ENCODE measurements around the genes SCMH1 and SVBP.

DNA sequence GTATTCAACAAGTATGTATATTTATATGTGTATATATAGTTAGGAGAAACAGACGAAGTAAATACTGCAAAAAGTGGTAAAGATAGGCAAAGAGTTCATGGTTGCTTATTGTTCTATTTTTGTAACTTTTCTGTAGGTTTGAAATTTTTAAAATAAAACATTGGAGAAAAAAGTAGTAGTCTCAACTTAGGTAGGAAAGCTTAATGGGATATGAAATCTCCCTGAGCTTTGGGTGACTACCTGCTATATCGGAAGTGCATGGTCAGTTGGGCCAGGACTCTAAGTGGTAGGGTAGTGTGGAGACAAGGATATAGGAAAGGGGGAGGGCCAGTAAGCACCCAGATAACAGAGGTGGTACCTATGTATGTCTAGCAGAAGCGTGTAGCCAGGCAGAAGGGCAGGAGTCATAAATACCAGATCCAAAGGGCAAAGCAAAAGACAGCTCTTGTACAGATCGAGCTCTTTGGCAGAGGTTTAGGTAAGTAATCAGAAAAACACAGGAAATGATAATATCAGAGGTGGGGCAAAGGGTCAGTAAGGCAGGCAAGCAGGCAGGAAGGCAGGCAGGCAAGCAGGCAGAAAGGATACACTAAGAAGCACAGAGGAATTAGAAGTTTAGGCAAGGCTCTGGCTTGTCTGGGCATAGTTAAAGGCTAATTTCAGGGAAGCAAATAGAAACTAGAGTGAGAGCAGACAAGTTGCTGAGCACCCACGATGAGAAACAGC is 22.5 kb upstream of the SLFNL1 start:
- PRO-cap, 4 experiments = no peak in any of the 4 experiments
- RAMPAGE, long total RNA, 4 experiments = no peak in any of the 4 experiments

GRCh38 chr1:41168527-41169319 is 73.4 kb downstream of the SCMH1 start:
- PRO-cap, 4 experiments = no peak in any of the 4 experiments
- RAMPAGE, long total RNA, 4 experiments = no peak in any of the 4 experiments

GRCh38 chr1:41213547-41213966 is 28.5 kb downstream of the SCMH1 start:
- PRO-cap, 4 experiments = no peak in any of the 4 experiments
- RAMPAGE, long total RNA, 4 experiments = no peak in any of the 4 experiments

- PRO-cap, 4 experiments = peak in 4 of 4 experiments; most common plus-strand start chr1:41242168 (in 4); most common minus-strand start chr1:41242108 (in 4)
- RAMPAGE, long total RNA, 4 experiments = start-site peak on the minus strand in 1 of 4 experiments, at chr1:41242112-41242124 at its widest, 56 reads per replicate
These were observed at the start of gene SCMH1 for GRCh38 chr1:41241958-41242909. TSS of gene SCMH1 (minus strand) at chr1:41242306.

DNA sequence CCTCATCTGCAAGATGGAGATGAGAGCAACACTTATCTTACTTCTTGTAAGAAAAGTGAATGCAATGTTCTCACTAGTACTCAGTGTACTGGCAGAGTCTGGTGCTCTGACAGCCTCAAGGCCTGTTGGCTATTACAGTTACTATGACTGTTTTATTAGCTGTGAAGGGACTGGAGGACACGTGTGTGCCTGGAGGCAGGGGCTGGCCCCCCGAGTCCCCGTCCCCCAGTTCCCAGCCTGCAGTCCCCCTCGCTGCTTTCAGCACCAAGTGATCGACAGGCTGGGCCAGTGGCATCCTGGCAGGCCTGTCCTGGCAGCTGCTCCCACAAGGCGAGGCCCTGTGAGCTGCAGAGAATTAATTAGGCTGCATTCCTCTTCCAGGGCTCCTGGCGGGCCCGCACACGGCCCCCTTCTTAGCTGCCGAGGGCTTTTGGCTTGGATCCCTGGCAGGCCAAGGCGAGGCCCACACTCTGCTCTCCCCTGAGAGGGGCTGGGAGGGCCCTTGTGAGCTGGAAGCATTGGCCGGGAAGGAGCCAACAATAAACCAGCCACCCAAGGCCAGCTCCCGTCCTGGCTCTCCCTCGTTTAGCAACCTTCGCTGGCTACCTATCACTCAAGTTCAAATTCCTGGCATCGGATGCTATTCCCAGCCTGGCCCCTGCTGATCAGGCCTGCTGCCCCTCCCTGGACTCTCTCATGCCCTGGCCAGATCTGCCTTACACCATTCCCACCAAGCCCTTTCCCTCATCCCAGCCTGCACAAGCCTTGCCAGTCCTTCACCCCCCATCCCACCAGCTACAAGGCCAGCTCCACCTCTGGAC is 9.8 kb downstream of the EDN2 start:
- PRO-cap, 4 experiments = no peak in any of the 4 experiments
- RAMPAGE, long total RNA, 4 experiments = no peak in any of the 4 experiments

- PRO-cap, 4 experiments = no peak in any of the 4 experiments
- RAMPAGE, long total RNA, 4 experiments = no peak in any of the 4 experiments
These were observed 7.8 kb downstream of the EDN2 start for GRCh38 chr1:41476651-41477122.

DNA sequence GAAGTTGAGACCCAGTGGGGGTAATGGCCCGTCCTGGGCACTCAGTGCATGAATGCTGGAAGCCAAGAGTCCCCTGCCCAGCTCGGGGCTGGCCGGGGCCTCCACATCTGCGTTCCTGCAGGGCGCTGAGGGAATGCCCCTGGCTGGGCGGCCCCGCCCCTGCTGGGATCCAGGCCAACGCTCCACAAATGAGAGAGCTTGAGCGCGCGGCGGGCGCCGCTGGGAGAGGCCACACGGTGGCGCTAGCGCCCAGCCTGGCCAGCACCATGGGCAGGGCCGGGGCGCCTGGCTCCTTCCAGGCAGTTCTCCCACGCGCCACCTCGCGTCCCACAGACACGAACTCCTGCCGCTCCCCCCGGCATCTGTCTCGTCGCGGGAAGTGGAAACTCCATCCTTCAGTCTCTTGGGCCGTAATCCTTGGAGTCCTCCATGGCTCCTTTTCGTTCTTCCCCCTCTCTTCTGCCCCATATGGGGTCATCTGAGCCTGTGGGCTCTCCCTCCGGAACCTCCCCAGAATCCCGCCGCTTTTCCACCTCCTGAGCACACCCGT is 31.6 kb upstream of the EDN2 start:
- PRO-cap, 4 experiments = peak in 1 of 4 experiments; most common plus-strand start position 302 of the sequence (in 1)
- RAMPAGE, long total RNA, 4 experiments = no peak in any of the 4 experiments

GRCh38 chr1:41672094-41673052 is 187.9 kb upstream of the EDN2 start:
- PRO-cap, 4 experiments = no peak in any of the 4 experiments
- RAMPAGE, long total RNA, 4 experiments = no peak in any of the 4 experiments

- PRO-cap, 4 experiments = peak in 2 of 4 experiments; most common minus-strand start chr1:41804275 (in 2)
- RAMPAGE, long total RNA, 4 experiments = no peak in any of the 4 experiments
These were observed 114.6 kb downstream of the HIVEP3 start for GRCh38 chr1:41804046-41804629.

DNA sequence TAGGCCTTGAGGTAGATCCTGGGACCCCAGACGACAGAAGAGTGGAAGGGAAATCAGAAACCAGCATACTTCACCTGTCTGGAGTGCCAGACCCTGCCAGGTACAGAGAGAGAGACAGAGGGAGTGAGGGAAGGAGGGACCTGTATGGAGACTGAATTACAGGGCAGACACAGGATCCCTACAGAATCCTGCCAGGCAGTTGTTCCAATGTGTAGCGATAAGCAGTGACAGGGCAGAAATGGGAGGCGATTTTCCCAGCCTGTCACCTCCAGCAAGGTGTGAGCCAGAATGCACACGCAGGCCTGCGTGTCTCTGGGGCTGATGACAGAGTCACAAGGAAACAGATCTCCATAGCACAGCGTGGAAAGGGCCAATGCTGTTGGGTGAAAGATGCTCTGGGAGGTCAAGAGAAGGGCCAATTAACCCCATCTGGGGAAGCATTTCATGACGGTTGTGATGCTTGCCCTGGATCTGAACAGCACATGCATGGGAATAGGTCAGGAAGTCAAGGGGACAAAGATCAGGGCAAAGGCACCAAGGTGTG is 111.3 kb downstream of the HIVEP3 start:
- PRO-cap, 4 experiments = no peak in any of the 4 experiments
- RAMPAGE, long total RNA, 4 experiments = no peak in any of the 4 experiments

- PRO-cap, 4 experiments = peak in 1 of 4 experiments; most common plus-strand start chr1:41914781 (in 1); most common minus-strand start chr1:41914677 (in 1)
- RAMPAGE, long total RNA, 4 experiments = no peak in any of the 4 experiments
These were observed 4.0 kb downstream of the HIVEP3 start for GRCh38 chr1:41914465-41915307.

GRCh38 chr1:42692375-42692799 is 10.2 kb downstream of the YBX1 start:
- PRO-cap, 4 experiments = no peak in any of the 4 experiments
- RAMPAGE, long total RNA, 4 experiments = no peak in any of the 4 experiments

DNA sequence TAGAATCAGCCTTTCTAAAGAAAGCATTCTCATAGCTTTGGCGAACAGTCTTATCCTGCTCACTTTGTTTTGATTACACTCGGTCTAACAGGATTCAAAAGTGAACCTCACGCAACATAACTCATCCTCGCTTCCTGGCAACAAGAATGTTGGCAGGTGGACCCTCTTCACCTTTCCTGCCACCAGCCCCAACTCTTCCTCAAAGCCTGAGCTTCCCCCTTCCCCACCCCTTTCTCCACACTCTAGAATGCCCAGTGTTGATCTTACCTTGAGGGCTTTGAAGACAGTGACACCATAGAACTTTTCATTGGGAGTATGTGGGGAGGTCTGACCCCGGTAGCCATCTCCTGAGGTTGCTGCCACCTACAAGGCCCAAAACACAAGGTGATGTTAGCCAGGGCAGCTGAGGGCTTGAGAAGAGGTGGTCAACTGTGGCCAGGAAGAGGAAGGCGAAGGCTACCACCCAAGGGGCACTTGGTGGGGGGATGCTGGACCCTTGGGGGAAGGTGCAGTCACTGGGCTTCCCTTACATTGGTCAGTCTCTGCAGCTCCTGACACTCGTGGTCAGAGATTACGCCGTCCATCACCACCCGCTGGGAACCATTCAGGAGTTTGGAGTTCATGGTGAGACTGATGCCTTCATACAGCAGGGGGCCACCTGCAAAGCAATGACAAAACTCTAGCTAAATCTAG is 12.1 kb upstream of the CLDN19 start:
- PRO-cap, 4 experiments = no peak in any of the 4 experiments
- RAMPAGE, long total RNA, 4 experiments = no peak in any of the 4 experiments

DNA sequence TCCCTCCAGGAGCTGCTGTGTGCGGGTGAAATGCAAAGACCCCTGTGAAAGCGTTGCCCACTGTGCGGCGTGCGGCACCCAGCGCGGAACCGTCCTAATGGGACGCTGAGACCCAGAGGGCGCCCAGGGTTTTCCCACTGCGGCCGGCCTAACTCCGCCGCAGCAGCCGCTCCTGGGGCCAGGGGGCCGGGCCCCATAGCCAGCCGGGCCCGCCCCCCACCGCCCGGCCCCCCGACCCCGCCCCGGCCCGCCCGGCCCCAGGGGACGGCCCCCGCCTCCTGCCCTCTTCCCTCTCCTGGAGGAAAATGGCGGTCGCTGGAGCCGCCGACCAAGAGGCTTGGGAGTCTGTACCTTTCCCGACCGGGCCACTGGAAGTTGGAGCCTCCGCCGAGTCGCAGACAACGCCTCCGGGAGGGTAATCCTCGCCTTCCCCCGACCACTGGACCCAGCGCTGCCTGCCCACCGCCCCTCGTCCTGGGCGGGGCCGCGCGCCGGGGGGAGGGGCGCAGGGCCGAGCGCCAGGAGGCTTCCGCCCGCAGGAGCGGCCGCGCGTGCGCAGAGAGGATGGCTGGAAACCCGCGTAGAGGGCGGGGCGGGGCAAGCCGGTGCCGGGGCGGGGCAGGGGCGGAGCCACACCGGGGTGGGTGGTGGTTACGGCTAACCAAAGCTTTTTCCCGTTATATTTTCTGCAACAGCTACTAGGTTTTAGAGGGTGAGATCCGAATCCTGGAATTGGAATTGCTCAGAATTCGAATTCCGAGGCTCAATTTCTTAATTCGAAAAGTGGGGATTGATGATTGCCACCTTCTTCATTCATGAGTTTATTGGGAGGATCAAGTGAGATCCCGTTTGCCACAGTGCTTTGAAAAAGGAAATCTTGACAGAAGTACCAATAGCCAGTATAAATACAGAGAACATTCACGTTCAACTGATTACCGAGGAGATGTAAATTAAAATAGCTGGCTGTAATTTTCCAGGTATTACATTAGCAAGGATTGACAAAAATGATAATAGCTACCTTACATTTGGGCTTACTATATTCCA is at the start of gene SVBP:
Gene SVBP, minus strand, starts transcription at position 559 of the 1,044 bp plus-strand sequence.
- PRO-cap, 4 experiments = peak in 4 of 4 experiments; most common plus-strand start position 284 of the sequence (in 2); most common minus-strand start position 370 of the sequence (in 4)
- RAMPAGE, long total RNA, 4 experiments = start-site peak on the plus strand in 2 of 4 experiments, centred at positions 269 to 916 of the sequence, 5 to 54 reads per replicate; start-site peak on the minus strand in 4 of 4 experiments, centred at positions 160 to 488 of the sequence, 24 to 667 reads per replicate

DNA sequence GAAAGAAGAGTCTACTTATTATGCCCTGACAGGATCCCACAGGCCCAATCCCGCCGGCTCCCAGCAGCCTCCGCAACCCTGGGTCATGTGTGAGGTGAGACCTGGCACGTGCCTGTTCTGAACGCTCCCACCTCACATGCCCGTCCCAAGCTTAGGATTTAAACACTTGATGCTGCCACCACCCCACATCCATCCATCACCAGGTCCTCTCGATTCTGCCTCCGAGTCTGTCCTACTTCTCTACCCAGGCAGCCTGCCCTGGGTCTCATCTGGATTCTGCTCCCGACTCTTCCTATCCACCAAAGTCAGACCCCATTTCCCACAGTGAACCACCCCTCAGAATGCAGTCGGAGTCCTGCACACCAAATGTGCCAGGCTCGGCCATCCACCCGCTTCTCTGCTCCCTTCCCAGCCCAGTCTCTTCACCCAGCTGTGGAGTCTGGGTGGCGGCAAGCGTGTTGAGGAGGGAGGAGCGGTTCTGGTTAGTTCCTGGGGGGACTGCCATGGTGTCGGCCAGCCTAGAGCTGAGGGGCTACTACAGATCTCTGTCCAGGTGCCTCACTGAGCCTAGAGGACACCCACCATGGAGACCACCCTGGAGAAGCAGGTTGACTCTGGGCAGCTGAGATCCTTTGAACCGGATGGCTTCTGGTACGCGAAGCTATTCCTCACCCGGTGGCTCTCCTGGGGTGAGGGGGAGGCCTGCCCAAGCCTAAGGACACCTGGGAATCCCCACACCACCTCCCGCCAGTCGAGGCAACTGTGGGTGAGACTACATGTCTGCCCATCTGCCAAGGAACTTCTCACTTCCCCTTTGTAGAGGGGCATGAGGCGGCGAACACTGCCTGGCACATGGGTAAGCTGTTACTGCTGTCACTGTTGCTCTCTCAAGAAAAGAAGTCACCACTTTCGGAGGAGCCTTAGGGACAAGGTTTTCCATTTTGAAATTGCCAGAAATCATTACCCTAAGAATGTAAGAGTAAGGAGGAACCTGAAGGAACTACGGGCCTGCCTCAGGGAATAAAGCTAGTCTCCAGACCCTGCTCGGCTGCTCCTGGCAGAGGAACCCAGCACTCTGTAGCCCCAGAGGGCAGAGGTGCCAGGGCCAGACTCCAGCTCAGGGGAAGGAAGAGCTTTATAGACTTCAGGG is 23.7 kb downstream of the SLC2A1 start:
- PRO-cap, 4 experiments = no peak in any of the 4 experiments
- RAMPAGE, long total RNA, 4 experiments = no peak in any of the 4 experiments

DNA sequence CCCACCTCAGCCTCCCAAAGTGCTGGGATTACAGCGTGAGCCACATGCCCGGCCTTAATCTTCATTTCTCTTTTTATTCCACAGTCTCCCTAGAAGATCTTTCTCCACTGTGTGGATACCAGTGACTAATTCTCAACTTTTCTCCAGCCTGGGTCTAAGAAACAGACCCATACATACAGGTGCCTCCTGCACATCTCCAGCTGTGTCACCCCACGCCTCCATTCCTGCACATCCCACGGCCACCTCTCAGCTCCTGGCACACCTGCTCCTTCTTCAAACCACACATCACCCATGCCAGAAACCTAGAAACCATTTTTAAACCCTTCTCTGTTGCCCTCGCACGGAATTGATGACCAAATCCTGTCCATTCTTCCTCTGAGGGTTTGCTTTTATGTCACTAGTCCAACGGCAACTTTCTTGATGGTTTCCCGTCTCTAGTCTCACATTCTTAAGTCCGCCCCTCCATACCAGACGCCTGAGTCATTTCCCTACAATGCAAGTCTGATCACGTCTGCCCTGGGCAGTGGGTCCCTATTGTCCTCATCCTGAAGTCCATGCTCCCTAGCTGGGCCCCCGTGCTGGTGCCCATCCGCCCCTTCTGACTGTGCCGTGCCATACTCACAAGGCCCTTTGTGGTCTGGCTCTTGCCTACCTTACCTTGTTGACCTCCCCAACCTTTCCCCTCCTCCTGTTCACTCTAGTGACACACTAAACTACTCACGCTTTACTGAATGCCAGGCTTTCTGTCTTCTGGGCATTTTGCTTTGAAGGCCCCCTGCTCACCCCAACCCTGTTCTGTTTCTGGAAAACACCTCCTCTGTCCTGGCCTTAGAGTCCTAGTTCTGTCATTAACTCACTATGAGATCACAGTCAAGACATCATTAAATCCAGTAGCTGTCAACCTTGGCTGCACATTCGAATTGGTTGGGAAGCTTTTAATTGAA is 17.7 kb downstream of the SLC2A1 start:
- PRO-cap, 4 experiments = no peak in any of the 4 experiments
- RAMPAGE, long total RNA, 4 experiments = start-site peak on the minus strand in 1 of 4 experiments, centred at position 811 of the sequence, 6 reads per replicate

- PRO-cap, 4 experiments = no peak in any of the 4 experiments
- RAMPAGE, long total RNA, 4 experiments = no peak in any of the 4 experiments
These were observed 12.5 kb downstream of the SLC2A1 start for GRCh38 chr1:42945743-42946979.

GRCh38 chr1:43005751-43006460 is 47.2 kb upstream of the SLC2A1 start:
- PRO-cap, 4 experiments = no peak in any of the 4 experiments
- RAMPAGE, long total RNA, 4 experiments = no peak in any of the 4 experiments

DNA sequence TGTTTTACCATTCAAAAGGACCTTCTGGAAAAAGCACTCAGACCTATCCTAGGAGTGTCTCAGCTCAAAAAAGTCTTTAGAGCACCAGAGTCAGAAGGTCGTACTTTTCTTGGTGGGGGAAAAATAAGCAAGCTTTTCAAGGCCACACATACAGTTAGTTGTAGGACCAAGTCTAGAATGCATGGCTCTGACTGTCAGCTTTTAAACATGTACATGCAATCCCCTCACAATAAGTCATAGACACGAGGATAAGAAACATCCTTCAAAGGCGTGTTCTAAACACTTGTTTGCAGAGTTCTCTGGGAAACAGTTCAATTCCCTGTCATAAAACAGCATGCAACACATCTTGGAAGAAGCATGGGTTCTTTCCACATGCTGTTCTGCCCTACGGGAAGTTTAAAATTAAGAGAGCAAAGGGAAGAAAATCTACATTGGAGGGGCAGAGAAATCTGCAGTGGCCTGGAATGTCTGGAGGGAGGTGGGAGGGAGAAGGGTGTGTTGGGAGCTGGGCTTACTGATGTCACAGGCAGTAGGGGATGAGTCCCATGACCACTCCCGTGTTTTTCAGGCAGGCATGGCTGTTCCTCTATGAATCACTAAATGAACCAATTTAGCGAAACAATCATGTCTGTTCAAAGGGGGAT is 90.8 kb upstream of the CFAP144 start:
- PRO-cap, 4 experiments = no peak in any of the 4 experiments
- RAMPAGE, long total RNA, 4 experiments = no peak in any of the 4 experiments

GRCh38 chr1:43253875-43254355 is 15.9 kb upstream of the TMEM125 start:
- PRO-cap, 4 experiments = peak in 1 of 4 experiments; most common minus-strand start chr1:43254084 (in 1)
- RAMPAGE, long total RNA, 4 experiments = no peak in any of the 4 experiments